Cardiac atrium fibroblast (primary cell): ENCODE data around the gene CCNB1.

- RAMPAGE, long total RNA = no peak
Measured at GRCh38 chr5:68287623-68287933, 72.0 kb downstream of the PIK3R1 start.

DNA sequence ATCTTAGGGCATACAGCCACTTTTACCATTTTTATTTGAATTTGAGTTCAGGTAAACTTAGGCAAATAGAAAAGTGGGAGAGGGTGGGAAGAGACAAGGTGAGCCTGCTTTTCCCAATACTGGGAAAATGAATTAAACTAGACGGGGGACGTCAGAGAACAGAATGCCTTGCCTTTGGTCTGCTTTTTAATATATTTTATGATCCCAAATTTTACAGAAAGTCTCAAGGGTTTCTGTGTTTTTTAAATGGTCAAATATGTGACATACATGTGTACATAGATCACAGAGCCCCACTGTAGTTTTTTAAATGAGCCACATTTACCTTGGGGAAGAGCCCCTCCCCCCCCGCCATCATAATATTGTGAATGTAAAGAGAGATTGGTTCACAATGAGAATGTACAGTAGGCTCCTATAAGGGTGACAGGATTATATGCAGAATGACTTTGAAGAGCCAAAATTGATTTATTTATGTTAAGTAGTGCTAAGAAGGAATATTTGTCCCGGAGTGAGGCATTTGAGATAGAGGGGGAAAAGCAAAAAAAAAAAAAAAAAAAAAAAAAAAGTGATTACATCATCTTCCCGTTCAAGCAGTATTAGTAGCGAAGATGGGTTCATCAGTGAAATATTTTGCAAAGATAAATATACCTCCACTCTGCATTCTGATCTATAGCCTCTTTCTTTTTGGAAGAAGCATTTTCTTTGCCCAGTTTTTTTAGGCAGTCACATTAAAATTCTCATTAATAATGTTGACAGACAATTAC, 73.8 kb downstream of the PIK3R1 start:
- RAMPAGE, long total RNA = no peak

DNA sequence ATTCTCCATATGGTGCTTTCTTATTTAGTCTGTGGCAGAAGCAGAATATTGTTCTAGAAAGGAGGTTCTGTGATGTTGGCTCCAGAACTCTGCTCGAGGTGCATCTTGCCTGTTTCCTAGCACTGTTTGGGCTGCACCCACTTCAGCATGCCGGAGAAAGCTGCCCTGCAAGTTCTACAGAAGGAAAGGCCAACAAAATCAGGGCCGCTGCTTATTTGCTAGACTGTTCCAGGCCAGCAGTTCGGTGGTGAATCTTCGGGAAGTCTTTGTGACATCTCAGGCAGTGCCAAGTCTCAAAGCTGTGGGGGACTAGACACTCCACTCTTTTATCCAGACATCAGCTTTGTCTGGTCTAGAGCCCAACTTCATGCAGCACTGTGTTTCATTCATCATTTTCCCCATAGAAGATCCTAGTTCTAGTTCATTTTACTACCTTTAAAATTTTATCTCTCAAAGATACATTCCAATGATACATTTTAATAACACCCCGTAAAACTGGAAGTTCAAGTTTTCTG, 91.1 kb downstream of the PIK3R1 start:
- RAMPAGE, long total RNA = no peak

DNA sequence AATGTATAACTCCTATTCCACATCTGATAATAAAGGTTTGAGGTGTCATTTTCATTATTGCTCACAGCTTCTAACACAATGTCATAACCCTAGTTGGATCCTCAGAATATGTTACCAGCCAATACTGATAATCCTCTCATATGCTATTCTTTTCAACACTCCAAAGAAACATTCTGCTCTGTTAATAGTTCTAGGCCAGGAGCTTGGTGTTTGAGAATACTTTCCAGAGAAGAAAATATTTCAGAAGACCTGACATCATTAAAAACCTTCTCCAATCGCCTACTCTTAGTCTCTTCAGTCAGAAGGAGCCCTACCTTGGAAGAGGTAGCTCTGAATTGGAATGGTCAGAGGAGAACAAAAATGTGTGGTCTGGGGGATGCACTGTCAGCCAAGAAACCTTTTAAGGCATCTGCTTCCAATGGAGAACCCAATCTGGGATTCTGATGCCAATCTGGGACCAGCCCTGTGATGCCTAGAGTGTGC, 127.3 kb downstream of the PIK3R1 start:
- RAMPAGE, long total RNA = no peak

DNA sequence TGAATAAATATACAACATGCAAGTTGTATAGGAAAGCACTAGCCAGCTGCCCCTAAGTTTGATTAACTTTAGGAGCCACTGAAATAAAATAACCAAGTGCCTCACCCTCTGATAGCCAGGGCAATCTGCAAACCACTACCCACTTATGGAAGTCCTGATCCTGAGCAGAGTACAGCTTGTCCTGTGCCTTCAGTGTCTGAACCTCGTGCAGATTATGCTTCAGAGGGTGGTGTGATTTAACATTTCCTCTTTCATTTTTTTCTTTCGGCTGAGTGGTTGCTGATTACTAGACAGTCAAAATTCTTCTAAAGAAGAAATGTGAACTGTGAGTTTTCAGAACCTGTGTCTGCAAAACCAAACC, 327.6 kb downstream of the PIK3R1 start:
- RAMPAGE, long total RNA = no peak

- RAMPAGE, long total RNA = no peak
Measured at GRCh38 chr5:69166668-69167591, at the start of gene CCNB1. CCNB1 (plus strand) TSS chr5:69167150.

DNA sequence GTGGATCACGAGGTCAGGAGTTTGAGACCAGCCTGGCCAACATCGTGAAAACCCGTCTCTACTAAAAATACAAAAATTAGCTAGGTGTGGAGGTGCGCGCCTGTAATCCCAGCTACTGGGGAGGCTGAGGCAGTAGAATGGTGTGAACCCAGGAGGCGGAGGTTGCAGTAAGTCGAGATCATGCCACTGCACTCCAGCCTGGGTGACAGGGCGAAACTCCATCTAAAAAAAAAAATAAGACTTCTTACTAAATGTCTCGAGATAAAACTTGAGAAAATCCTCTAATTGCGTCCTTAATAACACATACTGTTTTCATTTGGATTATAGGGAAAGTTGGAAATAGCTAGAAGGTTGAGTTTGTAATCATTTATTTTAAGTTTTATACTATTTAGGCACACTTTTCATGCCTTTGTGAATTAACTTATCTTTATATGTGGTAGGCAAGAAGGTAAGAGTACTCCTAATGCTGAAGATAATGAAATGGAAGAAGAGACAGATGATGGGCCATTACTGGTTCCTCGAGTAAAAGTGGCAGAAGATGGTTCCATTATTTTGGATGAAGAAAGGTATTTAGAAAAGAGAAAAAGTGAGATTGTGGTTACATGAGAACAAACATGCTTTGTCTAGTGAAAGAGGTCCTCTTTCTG, 10.3 kb downstream of the BDP1 start:
- RAMPAGE, long total RNA = no peak

- RAMPAGE, long total RNA = no peak
Measured at GRCh38 chr5:71470181-71470635, 14.8 kb downstream of the BDP1 start.

DNA sequence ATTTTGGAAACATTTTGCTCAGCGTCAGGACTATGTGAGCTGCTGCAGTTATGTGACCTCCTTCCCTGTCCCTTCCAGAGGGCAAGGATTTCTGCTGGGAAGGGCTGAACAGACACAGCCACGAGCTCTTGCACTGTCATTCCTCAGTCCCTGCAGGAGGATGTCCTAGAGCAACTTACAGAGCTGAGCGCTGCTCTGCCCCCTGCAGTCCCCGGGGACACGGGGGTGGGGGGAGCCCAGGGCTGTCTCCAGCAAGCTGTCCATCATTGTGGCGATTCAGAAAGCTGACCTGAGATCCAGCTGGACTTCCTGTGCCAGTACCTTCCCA, 28.0 kb upstream of the MAP1B start:
- RAMPAGE, long total RNA = no peak

GRCh38 chr5:72141777-72142036, 34.4 kb downstream of the MAP1B start:
- RAMPAGE, long total RNA = no peak

- RAMPAGE, long total RNA = no peak
Measured at GRCh38 chr5:72244658-72245140, 75.3 kb downstream of the MRPS27 start.

DNA sequence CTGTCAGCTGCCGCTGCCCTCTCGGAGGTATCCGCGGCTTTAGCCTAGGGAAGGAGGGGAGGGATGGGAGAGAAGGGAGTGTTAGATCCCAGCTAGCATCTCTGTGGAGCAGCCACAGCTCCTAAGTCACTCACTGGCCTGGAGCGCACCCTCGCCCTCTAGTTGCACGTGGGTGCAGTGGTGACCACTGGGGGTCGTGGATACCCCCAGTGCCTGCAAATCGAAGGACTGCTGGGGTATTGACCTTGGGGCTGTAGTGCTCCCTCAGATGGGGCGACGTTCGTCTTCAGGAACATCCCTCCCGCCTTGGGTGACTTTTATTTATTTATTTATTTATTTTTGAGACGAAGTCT, 286 bp downstream of the PTCD2 start:
- RAMPAGE, long total RNA = no peak

DNA sequence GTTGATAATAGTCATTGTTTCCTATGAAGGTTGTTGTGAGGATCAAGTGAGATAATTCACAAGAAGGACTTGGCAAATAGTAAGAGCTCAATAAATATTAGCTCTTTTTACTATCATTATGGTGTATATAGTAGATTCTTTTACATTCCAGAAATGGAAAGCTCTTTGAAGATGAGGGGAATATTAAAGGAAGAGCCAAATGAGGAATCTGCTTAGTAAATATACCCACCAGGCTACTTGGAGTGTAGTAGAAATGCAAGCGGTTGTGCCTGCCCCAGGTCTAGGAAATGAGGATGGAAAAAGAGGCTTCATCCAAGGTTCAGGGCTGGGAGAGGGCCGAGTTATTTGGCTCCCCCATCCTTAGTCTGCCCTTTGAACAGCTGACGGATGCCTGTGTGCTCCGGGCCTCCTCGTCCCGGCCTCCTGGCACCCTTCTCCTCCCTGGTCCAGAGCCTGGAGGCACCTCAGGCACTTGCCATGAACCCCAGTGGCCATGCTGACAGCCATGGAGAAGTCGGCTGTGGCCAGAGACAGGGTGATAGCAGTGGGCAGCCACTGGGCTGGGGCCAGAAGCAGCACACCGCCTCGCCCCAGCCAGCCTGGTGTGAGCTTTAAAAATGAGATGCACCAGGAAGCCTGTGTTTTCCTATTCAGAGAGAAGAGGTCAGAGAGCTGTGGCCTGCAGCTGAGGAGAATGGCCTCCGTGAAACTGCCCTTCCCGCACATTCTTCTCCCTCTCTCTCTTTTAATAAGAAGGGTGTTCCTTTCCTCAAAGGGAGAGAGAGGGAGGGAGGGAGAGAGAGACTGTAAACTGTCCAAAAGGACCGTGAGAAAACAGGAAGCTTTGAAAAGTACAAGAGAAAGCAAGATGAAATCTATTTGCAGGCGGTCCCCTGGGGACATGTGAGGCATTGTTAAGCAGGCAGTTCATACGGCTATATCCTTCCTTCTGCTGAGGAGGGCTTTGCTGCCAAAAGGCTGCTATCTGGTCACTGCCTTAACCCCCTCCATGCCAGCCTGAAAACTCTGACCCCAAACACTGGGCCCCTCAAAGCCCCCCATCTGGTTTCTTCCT, 55.4 kb downstream of the ZNF366 start:
- RAMPAGE, long total RNA = no peak

DNA sequence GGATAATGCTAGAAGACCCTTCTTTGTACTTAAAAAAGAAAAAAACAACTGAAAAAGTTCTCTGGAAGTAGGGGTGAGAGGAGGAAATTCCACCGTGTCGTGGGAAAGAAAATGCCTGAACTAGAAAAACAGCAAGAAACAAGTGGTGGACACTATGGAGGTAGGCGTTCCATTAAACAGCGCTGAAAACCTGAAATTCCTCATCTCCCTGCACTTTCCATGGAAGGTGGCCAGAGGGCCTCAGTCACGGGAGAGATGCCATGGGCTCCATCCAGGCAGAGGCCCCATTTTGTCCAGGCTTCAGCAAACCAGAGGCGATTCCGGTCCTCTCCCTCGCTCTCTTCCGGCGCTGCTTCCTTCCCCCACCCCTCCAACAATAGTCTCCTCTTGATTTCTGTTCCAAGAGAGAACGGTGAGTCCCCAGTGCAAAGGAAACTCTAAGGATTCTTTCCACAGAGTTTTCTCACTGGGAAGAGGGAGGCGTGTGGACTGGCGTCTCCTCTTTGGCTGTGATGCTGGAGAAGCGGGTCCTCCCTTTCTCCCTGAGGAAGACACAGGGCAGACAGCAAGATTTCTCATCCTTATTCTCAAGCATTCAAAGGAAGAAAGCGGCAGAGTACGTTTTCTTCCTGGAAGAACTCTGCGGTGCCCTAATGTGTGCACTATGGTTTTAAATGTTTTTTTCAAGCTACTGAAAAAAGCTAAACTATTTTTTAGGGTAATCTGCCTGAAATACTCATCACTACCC, 7.4 kb downstream of the ZNF366 start:
- RAMPAGE, long total RNA = no peak

- RAMPAGE, long total RNA = no peak
Measured at GRCh38 chr5:72507589-72507903, 336 bp upstream of the ZNF366 start.

DNA sequence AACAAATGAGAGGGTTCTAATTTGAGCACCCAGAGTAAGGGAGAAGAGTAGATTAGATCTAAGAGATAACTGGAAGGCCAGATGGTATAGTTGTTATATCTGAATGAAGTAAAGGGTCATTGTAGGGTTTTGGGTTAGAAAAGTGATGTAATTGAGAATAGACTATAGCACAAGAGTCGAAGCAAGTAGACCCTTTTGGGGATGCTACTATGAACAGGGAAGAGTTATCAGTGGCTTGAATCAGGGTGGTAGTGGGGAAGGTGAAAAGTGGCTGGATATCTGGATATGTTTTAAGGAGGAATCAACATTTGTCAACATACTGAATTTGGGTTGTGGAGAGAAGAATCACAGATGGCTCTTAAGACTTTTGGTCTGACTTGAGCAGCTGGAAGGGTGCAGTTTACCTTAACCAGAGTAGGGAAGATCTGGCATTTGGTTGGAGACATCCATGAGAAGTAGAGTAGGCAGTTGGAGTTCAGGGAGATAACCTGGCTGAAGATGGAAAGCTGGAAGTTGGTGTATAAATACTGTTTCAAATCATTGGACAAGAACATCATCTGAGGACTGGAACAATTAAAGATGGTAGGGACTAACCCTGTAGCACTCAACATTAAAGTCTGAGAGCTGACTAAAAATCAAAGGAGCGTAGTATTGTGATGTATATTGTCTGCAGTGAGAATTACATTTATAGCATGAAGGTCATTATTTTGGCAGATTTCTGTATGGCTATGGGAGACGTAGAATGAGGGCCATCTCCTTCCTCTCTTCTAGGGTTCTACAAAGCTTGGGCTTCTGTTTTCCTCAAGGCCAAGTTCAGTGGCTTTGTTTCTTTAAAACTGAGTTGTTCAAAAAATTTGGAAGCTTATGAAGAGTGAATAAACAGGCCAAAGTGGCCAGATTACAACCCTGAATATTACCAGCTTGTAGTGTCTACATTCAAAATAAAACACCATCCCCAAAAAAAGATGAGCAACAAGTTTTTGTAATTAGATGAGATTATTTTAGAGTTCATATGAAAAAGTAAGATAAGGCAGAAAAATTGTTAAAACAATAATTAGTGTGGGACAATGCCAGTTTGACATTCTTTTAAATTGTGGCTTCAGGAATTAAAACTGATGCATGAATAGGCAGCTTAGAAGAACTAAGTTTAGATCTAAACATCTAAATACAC, 38.2 kb upstream of the FCHO2 start:
- RAMPAGE, long total RNA = no peak

GRCh38 chr5:73119089-73120232, 914 bp upstream of the TMEM171 start:
- RAMPAGE, long total RNA = no peak

DNA sequence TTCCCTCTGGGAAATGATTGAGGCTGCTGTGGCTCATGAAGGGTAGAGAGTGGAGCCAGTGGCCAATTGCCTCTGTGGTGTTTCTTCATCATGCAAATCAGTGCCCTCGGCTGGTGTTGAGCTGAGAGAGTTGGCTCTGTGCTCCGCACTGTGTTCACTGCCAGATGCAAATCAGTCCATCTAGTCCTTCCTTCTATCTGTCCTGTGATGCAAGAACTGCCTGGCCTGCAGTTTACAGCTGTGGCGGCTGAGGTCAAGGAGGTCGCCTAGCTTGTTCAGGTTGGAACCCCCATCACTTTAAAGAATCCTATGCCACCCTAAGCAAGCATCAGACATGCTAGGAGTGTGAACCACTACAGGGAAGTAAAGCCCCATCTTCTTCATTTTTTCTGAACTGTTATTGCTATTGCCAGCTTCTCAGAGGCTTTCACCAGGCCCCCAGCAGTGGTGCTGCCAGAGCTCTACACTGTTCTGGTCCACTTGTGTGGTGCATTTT, 6.1 kb downstream of the TMEM171 start:
- RAMPAGE, long total RNA = no peak

- RAMPAGE, long total RNA = no peak
Measured at GRCh38 chr5:73303221-73303495, 130.2 kb downstream of the TMEM174 start.

- RAMPAGE, long total RNA = no peak
Measured at GRCh38 chr5:73447826-73448434, 647 bp downstream of the FOXD1 start.